ENCODE data around the gene ZNF354B.

DNA sequence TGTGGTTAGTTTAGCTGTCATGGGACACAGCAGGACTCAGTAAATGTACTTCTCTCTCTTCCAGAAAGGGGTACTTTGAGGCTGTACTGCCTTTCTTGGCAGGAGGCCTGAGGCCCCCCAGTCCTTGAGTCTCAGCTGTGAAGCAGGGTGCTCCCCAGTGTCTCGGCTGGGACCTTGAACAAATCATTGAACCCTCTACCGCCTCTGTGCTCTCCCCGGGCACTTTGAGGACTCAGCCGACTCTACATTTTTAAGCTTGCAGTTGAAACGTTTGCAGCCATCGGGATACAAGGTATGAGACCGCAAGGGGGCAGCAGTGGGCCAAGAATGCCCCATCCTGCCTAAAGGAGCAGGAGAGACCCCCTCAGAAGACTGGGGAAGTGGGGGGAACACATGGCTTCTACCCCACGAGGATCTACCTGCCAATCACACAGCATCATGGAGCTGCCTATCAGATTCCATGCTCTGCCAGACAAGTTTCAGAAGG is 2.3 kb upstream of the PHYKPL start:
- PRO-cap, 3 experiments, result no peak in any of the 3 experiments

GRCh38 chr5:178336694-178337455 is 104.3 kb upstream of the PHYKPL start:
- PRO-cap, 3 experiments, result no peak in any of the 3 experiments

- PRO-cap, 3 experiments, result no peak in any of the 3 experiments
Observed at GRCh38 chr5:178488550-178488749, 101.7 kb downstream of the COL23A1 start.

- PRO-cap, 3 experiments, result no peak in any of the 3 experiments
Observed at GRCh38 chr5:178491149-178491602, 99.0 kb downstream of the COL23A1 start.

DNA sequence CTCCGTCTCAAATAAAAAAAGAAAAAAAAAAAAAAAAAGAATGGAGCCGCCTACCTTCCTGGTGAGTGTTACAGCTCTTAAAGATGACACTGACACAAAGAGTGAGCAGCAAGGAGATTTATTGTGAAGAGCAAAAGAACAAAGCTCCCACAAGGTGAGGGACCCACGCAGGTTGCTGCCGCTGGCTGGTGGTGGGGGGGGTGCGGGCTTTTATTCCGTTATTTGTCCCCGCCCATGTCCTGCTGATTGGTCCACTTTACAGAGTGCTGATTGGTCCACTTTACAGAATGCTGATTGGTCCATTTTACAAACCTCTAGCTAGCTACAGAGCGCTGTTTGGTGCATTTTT is 27.7 kb downstream of the COL23A1 start:
- PRO-cap, 3 experiments, result no peak in any of the 3 experiments

- PRO-cap, 3 experiments, result no peak in any of the 3 experiments
Observed at GRCh38 chr5:178619720-178620200, 7.1 kb downstream of the CLK4 start.

GRCh38 chr5:178674268-178674625 is 47.4 kb upstream of the CLK4 start:
- PRO-cap, 3 experiments, result no peak in any of the 3 experiments

DNA sequence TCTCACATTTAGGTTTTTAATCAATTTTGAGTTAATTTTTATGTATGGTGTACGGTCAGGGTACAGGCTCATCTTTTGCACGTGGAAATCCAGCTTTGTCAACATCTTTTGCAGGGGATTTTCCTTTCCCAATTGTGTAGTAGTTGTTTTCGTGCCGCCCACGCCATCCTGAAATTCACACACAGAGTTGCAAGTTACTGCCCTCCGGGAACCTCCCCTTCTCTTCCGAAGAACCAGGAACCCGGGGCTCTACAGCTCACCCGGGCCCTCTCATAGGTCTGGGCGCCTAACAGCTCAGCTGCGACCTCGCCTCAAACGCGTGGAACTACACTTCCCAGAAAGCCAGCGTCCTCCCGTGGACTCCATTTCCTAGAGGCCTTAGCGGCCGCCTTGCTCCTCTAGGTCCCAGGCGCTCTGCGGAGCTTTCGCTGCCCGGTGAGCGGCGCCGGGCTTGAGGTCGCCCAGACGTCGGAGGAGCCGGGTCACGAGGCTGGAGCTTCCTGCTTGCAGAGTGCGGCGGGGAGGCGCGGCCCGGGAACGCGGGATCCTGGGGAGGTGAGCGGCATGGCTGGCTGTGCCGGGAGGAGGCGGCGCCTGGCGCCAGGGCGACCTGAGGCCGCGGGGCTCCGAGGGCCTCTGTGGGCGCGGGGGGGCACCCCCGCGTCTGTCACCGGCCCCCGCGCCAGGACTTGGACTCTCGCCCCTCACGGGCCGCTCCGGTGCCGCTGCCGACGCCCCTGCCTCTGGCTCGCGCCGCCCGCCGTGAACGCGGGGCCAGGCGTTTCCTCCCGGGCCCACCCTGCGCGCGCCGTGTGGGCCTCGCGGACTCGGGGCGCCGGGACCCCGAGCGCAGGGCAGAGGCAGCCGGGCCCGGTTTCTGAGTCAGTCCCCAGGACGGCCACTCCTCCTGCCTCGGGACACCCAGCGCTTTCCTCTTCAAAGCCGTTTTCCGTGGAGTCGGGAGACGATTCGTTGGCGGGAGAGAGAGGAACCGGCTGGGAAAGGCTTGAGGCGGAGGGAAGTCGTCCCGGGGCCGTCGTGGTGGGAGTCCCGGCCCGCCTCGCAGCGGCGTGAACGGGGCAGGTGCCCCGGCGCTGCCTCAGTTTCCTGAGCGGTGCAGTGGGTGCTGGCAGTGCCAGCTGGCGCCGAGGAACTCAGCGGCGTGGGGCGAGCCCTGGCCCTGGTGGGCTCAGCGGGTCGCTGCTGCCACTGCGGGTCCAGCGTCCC is at the start of gene ZNF354B:
Gene ZNF354B, plus strand, starts transcription at position 381 of the 1,227 bp plus-strand sequence.
- PRO-cap, 3 experiments, result peak in 3 of 3 experiments; most common plus-strand start position 428 of the sequence (in 2); most common minus-strand start position 183 of the sequence (in 1)

GRCh38 chr5:179190855-179191279 is 130.7 kb downstream of the ZNF354C start:
- PRO-cap, 3 experiments, result no peak in any of the 3 experiments

DNA sequence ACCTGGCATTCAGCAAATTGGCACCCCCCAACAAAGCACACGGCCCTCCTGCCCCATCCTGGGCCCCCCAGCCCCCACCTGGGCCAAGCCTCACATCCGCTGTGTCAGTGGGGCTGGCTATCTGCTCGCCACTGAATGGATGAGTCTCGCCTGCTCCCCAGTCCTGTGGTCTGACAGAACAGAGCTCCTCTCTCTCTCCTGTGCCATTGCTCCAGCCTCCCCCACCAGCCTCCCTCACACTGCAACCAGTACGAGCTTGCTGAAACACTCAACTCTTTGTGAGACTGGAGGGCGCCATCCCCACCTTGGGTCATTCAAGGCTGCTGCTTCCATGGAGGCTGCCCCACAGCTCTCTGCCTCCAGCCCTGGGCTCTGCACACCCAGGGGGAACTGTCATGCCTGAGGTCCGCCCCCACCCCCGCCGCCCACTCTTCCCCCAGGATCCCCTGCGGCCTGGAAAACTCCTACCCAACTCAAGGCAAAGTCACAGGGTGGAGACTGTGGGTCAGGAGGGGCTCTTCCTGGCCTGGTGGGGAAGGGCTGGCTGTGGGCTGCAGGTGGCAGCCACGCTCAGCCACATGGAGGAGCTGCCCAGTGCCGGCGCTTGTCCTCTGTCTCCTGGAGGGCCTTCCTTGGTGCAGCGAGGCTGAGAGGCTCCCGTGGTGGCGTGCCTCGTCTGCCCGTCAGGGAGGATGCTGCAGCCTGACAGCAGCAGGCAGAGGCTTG is 78.4 kb downstream of the ADAMTS2 start:
- PRO-cap, 3 experiments, result no peak in any of the 3 experiments

DNA sequence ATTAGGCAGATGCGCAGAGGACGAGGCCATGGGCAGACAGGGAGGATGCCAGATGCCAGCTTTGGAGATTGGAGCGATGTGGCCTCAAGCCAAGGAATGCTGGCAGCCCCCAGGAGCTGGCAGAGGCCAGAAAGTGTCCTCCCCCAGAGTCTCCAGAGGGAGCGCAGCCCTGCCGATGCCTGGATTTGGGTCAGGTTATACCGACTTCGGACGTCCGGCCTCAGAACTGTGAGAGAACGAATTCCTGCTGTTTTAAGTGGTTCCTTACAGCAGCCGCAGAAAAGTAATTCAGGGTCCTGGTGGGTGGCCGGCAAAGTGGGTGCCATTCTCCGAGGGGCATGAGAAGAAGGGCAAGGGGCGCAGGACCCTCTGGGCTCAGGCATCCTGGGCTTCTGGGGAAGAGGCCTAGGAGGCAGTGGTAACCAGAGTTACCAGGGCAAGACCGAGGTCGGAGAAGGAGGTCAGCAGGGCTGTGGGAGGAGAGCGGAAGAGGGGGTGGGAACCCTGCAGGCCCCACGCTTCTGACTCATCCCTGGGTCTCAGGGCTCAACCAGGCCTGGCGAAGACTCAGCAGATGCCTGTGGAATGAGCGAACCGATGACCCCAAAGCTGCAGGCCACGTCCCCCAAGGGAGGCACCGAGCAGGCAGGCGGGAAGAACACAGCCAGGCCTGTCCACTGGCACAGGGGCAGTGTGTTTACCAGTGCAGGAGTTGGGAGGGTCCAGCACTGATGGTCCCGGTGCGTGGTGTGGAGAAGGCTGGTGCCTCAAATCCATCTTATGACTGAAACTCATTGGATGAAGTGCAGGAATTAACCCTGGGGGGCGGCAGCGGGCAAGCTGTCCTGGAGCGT is 69.5 kb downstream of the ADAMTS2 start:
- PRO-cap, 3 experiments, result no peak in any of the 3 experiments

DNA sequence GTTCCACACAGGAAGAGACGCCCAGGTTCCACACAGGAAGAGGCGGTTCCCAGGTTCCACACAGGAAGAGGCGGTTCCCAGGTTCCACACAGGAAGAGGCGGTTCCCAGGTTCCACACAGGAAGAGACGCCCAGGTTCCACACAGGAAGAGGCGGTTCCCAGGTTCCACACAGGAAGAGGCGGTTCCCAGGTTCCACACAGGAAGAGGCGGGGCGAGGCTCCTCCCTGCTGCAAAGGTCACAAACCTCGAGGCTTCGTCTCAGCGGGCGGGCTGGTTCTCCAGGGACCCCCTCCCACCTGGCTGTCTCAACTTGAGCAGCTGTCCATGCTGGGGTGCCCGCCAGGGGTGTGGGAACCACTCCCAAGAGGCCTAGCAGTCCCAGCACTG is 94.3 kb upstream of the RUFY1 start:
- PRO-cap, 3 experiments, result no peak in any of the 3 experiments

- PRO-cap, 3 experiments, result peak in 3 of 3 experiments; most common plus-strand start chr5:179559763 (in 3); most common minus-strand start chr5:179559539 (in 3)
Observed at GRCh38 chr5:179559289-179560442, 9.3 kb downstream of the RUFY1 start.

DNA sequence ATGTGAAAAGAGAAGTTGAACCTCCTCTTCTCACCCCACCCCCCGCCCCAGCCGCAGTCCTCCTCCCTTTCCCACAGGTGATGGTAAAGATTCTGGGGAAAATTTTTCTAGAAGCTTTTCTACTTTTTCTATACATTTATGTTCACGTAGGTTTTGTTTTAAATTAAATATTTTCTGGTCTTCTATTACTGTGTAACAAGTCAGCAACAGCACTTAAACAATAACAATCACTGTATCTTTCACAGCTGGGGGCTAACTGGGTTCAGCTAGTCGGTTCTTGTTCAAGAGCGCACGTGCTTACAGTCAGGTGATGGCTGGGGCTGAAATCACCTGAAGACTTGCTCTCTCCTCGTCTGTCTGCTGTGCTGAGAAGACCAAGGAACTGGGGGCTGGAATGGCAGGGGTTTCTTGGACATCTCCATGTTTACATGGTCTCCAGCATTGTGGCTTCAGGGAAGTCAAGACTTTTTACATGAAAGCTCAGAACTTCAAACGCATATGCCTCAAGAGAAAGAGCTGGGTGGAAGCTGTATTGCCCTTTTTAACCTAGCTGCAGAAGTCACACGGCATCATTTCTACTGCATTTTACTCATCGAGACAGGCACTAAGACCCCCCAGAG is 24.8 kb downstream of the RUFY1 start:
- PRO-cap, 3 experiments, result no peak in any of the 3 experiments

DNA sequence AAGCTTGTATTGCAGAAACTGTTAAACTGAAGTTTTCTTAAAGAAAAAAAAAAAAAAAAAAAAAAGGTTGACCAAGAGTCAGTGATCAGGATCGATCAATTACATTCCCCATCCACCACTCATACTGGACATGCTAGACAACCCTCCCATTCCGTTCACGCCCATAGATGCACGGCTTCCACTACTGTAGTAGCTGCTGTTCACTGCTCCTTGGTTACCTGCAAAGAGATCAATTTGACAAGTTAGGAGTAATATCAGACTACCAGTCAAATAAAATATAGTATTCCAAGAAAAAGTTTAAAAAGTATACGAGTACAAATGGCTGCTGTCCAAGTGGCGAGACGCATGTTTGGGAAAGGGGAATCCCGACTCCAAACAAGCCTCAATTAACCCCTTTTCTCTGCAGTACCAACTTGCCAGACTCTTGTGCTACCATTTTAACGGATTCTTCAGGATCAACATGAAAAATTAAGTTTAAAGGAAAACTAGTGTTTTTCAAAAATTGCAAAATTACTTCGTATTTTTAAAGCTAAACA is 8.7 kb downstream of the HNRNPH1 start:
- PRO-cap, 3 experiments, result no peak in any of the 3 experiments

GRCh38 chr5:179678833-179679769 is 1.7 kb downstream of the CBY3 start:
- PRO-cap, 3 experiments, result peak in 2 of 3 experiments; most common plus-strand start chr5:179679270 (in 1); most common minus-strand start chr5:179679240 (in 2)

DNA sequence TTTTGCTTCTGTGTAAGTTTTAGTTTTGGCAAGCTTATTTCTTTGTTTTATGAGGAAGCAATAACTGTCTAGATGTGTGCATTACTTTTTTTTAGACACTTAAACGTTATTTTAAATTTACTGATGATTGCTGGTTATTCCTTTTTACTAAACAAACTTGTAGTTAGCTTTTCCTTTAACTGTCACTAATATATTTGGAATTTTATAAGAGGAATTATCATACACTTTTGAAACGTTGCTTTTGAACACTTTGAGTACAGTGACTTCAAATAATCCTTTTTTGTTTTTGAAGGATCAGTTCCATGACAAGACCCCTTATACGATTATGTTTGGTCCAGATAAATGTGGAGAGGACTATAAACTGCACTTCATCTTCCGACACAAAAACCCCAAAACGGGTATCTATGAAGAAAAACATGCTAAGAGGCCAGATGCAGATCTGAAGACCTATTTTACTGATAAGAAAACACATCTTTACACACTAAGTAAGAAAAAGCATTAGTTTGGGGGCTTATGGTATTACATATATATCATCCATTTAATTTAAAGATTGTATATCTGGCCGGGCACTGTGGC is 10.9 kb downstream of the CANX start:
- PRO-cap, 3 experiments, result no peak in any of the 3 experiments

GRCh38 chr5:179758893-179759296 is 26.3 kb downstream of the MAML1 start:
- PRO-cap, 3 experiments, result no peak in any of the 3 experiments

DNA sequence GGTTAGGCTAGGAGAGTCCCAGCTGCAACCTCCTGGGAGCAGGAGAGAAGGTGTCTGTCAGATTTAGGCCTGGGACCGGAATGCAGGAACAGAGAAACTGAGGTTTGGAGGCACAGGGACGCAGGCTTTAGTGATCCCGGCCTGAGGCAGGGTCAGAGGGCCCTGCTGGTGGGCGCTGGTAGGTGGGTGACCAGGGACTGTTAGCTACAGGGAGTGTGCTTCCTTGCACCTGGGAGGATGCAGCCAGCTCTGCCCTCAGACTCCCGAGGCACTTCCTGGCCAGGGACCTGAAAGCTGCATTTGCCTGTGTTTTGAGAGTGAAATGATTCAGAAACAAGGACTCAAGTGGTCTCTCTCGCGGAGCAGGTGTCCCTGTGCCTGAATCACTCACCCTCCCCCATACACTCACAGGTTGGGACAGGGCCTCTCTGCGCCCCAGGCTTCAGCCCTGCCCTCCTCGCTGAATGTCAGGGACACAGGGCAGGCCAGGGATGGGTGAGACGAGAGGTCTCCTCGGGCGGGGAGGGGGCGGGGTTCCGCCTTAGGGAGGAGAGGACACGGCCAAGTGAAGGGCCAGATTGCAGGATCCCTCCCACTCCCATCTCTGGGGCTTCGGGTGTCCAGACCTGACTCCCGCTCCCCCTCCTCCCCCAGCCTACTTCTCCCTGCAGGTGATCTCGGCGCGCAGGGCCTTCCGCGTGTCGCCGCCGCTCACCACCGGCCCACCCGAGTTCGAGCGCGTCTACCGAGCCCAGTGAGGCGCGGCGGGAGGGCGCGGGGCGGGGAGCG is 1.3 kb downstream of the LTC4S start:
- PRO-cap, 3 experiments, result peak in 3 of 3 experiments; most common plus-strand start position 595 of the sequence (in 2); most common minus-strand start position 466 of the sequence (in 2)

- PRO-cap, 3 experiments, result peak in 3 of 3 experiments; most common plus-strand start chr5:179821680 (in 1); most common minus-strand start chr5:179821804 (in 2)
Observed at GRCh38 chr5:179821429-179822636, 1.1 kb downstream of the SQSTM1 start.

Data from Metastatic Breast Carcinoma in the Ovary (tissue), 3 donors.